Measurements from ENCODE around the genes FKBP6 and TBL2.

DNA sequence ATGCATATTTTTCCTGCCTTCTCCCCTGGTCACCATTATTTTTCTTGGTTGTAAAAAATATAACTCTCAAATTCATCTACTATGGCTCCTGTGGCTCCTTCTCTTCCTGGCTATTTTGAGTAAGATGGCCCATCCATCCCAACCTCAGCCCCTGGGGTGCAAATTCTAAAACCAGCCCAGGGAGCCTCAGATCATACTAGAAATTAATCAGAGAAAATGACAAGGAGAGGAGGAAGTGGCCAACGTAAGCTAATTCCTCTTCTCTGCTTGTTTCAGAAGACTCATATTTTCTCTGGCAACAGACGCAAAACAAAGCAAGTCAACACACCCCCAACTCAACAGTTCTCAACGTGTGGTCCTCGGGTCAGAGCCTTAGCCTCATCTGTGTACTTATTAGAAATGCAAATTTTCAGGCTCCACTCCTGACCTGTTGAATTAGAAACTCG, 414.0 kb upstream of the AUTS2 start:
- CAGE, long polyA plus RNA = no peak
- RRBS = no CpG with 5 or more reads among the region's 5 CpGs

DNA sequence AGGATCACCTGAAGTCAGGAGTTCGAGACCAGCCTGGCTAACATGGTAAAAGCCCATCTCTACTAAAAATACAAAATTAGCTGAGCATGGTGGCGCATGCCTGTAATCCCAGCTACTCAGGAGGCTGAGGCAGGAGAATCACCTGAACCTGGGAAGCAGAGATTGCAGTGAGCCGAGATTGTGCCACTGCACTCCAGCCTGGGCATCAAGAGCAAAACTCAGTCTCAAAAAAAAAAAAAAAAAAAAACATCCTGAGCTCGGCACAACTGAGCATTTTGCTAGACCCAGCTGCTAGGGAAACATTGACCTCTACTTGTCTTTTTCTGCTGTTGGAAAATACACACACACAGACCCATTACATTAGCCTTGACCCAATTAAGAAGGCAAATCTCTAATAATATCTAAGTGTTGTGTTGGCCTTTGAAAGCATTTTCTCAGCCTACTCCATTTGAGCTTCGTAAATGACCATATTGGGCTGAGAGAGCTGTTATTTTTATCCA, 92.4 kb upstream of the AUTS2 start:
- CAGE, long polyA plus RNA = no peak
- RRBS = no CpG with 5 or more reads among the region's 5 CpGs

- CAGE, long polyA plus RNA = no peak
- RRBS = no CpG with 5 or more reads among the region's 1 CpG
Observed at GRCh38 chr7:69721631-69722037, 123.4 kb downstream of the AUTS2 start.

- CAGE, long polyA plus RNA = no peak
- RRBS = no CpG with 5 or more reads among the region's 7 CpGs
Observed at GRCh38 chr7:69755534-69756326, 157.5 kb downstream of the AUTS2 start.

GRCh38 chr7:69967283-69967722, 369.0 kb downstream of the AUTS2 start:
- CAGE, long polyA plus RNA = no peak
- RRBS = 4% methylated on average over 2 of the region's 4 CpGs

DNA sequence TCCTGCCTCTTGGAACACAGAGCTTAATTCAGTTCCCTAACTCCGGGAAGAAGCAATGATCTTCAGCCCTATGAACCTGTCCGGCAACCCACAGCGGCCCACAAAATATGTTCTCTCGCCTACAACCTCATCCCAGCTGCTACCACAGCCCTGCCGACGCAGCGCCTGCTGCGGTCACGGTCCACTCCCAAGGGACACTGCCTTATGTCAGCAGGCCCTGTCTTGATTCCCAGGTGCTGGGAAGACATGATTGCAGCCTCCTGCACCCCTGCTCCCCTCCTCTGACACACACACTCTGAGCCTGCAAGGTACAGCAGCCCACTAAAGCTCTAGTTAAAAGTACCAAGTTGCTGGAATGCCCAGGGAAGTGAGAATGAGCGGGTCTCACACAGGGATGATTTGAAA, 715.4 kb upstream of the GALNT17 start:
- CAGE, long polyA plus RNA = no peak
- RRBS = no CpG with 5 or more reads among the region's 10 CpGs

DNA sequence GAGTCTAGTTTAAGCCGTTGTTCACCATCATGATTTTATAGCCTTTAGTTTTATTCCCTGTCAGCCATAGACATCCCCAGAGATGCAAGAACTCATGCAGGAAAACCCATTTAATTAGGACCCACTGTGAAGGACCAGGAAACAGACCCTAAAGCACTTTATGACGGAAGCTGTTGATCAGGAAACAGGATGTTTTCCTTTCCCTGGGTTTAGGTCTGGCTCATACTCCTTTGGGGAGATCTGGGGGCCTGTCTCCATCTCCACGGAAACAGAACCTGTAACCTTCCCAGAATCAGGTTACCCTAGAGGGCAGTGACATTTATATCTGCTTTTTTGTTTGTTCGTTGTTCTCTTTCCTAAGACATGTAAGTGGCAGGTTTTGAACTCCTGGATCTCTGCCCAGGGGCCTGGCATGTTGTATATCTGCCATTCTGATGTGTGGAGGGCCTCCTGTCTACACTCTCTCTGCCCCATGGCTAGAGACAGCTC, 657.2 kb upstream of the GALNT17 start:
- CAGE, long polyA plus RNA = no peak
- RRBS = no CpG with 5 or more reads among the region's 4 CpGs

DNA sequence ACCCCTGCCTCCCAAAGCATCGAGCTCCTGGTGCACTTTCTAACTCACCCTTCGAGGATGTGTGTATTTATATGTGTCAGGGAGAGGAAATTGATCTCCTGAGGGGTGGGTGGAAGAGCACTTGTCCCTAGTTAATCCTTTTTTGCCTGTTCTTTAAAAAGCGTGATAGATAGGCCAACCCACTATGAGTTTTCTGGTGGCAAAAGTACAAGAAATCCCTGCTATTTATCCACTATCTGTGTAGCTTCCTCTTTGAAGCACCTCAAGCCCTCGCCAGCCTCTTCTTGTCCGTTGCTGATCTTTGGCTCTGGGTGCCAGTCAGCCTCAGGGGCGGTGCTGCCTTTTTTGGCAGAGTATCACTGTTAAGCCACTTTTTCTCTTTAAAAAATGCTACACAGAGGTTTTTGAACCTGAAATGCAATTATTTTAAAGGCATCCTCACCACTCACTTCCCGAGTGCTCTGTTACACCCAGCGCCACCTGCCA, 414.5 kb upstream of the GALNT17 start:
- CAGE, long polyA plus RNA = no peak
- RRBS = no CpG with 5 or more reads among the region's 8 CpGs

DNA sequence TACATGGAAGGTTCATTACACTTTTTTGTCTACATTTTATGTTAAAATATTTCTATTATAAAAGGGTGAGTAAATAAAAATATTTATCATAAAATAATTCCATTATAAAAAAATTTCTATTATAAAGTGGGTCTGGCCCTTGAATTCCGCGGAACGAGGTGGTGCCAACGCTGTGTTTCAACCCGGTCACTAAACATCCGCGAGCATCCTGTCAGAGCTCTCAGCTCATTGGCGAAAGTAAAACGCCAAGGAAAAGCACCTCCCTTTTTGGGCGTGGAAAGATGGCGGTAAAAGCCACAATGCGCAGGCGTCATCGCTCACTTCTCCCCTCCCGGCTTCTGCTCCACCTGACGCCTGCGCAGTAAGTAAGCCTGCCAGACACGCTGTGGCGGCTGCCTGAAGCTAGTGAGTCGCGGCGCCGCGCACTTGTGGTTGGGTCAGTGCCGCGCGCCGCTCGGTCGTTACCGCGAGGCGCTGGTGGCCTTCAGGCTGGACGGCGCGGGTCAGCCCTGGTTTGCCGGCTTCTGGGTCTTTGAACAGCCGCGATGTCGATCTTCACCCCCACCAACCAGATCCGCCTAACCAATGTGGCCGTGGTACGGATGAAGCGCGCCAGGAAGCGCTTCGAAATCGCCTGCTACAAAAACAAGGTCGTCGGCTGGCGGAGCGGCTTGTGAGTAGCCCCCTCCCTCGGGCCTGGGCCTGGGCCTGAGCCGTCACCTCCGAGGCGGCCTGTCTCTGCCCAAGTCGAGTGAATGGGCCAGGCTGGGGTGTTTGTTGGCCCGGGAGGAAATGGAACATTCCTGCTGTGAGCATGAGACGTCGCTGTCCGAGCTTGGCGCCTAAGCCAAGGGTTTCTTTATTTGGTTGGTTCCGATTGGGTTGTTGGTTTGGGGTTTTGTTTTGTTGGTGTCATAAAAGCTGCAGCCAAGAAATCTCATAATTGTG, 1.4 kb upstream of the TYW1B start:
- CAGE, long polyA plus RNA = start-site peak on the plus strand centred at position 406 of the sequence, 95 bp wide, 142 and 167 reads in 2 replicates
- RRBS = no CpG with 5 or more reads among the region's 63 CpGs

GRCh38 chr7:72840344-72840658, 12.3 kb upstream of the TYW1B start:
- CAGE, long polyA plus RNA = no peak
- RRBS = no CpG with 5 or more reads among the region's 4 CpGs

- CAGE, long polyA plus RNA = no peak
- RRBS = no CpG with 5 or more reads among the region's 12 CpGs
Observed at GRCh38 chr7:72941817-72942300, 17.0 kb downstream of the POM121 start.

- CAGE, long polyA plus RNA = no peak
- RRBS = no CpG with 5 or more reads among the region's 30 CpGs
Observed at GRCh38 chr7:72945026-72945897, 20.4 kb downstream of the POM121 start.

- CAGE, long polyA plus RNA = no peak
- RRBS = 13% methylated on average over 3 of the region's 46 CpGs
Observed at GRCh38 chr7:73308115-73308724, 406 bp downstream of the NSUN5 start.

GRCh38 chr7:73327963-73328447, at the start of gene FKBP6:
Gene FKBP6 (plus strand): TSS chr7:73328161.
- CAGE, long polyA plus RNA = no peak
- RRBS = no CpG with 5 or more reads among the region's 49 CpGs

- CAGE, long polyA plus RNA = no peak
- RRBS = no CpG with 5 or more reads among the region's 18 CpGs
Observed at GRCh38 chr7:73397397-73398303, 35.9 kb upstream of the FZD9 start.

DNA sequence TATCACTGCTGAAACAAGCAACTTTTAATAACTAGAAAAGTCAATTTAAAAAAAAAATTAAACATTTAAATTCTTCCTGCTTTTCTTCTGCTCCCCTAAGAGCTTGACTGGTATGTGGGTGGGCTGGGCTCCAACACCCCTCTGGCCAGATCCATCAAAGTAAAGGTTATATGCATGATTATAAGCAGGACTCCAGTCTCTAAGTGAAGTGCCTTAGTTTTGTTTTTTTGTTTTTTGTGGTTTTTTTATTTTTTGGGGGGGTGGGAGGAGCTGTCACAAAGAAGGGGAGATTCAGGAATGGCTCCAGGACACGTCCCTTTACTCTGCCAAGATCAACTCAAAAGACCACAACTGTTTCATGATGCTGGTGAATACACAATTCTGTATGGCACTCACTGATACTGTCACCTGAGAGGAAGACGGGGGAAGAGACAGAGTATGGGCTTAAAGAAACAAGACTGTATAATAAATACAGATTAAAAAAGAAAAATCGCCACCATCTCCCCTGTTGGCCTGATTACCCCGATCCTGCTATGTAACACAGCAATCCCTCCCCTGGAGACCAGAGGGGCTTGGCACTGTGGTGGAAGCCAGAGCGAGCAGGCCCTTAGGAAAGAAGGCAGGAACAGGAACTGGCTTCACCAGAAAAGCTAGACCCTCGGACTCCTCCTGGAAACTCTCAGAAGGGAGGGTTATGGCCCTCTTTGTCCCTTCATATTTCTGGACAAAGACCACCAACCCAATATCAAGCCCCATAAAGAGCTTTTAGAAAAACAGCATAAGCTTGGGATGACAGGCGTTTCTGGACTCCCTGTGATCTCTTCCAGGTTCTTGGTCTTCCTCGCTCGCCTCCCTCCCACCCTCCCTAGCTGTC, 7.9 kb downstream of the FZD9 start:
- CAGE, long polyA plus RNA = no peak
- RRBS = no CpG with 5 or more reads among the region's 9 CpGs

DNA sequence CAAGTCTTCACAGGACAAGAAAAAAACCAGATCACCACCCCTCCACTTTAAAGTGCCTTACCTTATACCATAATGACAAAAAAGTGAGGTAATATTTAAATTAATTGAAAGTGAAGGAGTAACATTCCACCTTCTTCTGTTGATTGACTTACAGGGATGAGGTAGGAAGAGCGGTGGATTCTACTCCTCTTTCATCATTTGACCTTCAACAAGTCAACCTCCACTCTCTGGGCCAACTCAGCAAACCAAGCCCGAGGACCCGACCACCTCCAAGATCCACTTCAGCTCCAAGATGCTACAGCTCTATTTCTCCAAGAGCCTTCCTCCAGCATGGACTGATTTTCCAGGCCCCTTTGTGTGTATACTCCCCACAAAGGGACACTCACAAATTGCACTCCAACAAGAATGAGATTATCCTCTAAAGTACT, 1.8 kb downstream of the BAZ1B start:
- CAGE, long polyA plus RNA = no peak
- RRBS = no CpG with 5 or more reads among the region's 3 CpGs

DNA sequence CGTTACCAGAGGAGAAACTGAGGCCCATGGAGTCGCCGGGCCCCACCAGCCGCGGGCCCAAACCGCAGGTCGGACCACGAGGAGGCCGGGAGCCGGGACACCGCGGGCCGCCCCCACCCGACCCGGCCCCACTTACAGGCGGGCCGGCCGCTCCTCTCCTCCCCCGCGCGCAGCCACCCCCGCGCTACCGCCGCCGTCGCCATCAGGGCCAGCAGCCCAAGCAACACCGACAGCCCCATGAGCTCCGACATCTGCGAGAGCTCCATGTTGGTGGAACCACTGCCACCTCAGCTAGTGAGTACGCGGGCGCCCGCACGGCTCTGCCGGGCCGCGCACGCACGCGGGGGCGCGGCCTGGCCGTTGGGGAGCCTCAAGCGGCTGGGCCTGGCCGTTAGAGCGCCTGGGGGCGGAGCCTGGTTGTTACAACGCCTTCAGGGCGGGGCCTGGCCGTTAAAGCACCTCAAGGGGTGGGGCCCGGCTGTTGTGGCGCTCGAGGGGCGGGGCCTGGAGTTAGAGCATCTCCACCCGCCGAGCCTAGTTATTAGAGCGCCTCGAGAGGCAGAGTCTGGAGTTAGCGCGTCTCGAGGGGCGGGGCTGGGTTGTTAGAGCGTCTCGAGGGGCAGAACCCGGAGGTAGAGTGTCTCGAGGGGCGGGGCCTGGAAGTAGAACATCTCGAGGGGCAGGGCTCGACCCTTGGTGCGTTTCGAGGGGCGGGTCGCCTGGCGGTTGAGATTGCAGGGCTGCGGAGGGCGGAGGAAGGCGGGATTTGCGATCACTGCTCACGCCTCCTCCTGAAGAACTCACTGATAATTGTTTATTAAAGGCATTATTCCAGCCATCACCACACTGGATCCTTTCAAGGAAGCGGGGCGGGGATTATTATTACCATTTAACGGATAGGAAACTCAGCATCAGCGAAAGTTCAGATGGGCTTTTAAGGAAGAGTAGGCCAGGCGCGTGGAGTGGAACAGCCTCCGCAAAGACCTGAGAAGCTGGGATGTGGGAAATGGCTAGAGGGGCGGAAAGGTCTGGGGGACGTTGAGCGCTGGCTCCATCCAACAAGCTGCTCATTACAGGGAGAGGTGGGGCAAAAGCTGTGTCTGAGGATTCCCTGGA, at the start of gene TBL2:
Gene TBL2 (minus strand): TSS at position 296 of the 1,116 bp plus-strand sequence.
- CAGE, long polyA plus RNA = start-site peak on the minus strand centred at position 286 of the sequence, 29 bp wide, 565 and 395 reads in 2 replicates
- RRBS = 2% methylated on average over 8 of the region's 90 CpGs

- CAGE, long polyA plus RNA = no peak
- RRBS = no CpG with 5 or more reads among the region's 7 CpGs
Observed at GRCh38 chr7:73829840-73830343, 904 bp upstream of the CLDN4 start.

GRCh38 chr7:73850079-73850561, 7.8 kb upstream of the METTL27 start:
- CAGE, long polyA plus RNA = no peak
- RRBS = no CpG with 5 or more reads among the region's 9 CpGs

Data from AG04450 (cell line).